Uterus (tissue), 7 donors: ENCODE measurements around a stretch of chr4.

- PRO-cap, 4 experiments, result no peak in any of the 4 experiments
- RAMPAGE, long total RNA, 2 experiments, result no peak in any of the 2 experiments
- RRBS, result 16% methylated on average over 6 of the region's 31 CpGs
These were observed 120.5 kb downstream of the ENPP6 start for GRCh38 chr4:184097089-184097716.

DNA sequence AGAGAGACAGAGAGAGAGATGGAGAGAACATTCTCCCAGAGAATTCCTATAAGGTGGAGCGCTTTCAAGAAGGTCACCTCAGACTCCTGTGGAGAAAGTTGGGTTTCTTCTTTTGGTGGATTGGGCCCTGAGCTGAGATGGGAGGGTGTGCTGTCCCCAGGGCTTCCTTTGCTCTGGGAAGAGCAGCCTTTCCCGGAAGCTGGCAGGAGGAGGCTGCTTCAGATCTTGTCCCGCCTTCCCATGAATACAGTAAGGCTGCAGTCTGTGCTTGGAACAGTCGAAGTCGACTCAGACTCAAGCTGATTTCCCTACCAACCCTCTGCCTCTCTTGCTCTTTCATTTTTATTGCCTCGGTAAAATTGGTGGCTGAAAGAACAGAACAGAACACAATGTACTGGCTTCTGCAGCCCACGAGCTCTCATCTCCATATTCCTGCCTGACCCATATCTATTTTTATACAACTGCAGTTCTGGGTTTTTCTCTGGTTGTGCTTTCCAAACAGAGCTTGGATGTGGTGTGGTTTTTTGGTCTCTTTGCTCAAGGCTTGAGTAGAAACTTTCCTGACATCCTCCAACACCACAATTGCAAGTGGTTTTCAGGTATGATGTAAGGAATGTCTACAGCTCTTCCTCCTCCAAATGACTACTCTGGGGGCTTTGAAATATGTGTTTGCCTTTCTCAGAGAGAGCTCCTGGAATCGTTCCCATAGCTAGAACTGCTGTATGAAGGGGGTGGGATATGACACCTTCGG lies 61.5 kb downstream of the ENPP6 start:
- PRO-cap, 4 experiments, result peak in 1 of 4 experiments; most common minus-strand start position 175 of the sequence (in 1)
- RAMPAGE, long total RNA, 2 experiments, result no peak in any of the 2 experiments
- RRBS, result no CpG with 5 or more reads among the region's 9 CpGs

DNA sequence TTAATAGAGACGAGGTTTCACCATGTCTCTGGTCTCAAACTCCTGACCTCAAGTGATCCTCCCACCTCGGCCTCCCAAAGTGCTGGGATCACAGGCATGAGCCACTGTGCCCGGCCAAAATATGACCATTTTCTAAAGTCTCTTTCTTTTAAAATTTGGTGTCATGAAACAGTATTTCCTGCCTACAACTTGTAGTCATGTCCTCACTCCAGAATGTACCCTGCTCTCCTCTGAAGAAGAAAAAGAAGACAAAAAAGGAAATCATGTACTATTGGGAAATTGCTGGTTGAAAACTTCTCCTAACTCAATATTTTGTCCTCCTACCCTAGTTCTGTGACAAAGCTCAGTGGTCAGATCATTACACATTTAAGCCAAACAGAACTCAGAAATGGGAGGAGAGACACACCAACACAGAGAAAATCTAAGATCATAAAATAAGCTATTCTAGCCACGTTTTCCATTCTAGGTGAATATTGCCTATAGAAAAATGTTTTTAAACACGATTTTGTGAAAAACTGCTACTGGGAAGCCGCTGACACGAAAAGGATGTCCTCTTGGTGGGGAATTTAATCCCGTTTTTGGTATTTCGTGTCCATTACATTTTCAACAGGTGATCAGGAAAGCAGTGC lies 127.7 kb downstream of the IRF2 start:
- PRO-cap, 4 experiments, result no peak in any of the 4 experiments
- RAMPAGE, long total RNA, 2 experiments, result no peak in any of the 2 experiments
- RRBS, result no CpG with 5 or more reads among the region's 9 CpGs

DNA sequence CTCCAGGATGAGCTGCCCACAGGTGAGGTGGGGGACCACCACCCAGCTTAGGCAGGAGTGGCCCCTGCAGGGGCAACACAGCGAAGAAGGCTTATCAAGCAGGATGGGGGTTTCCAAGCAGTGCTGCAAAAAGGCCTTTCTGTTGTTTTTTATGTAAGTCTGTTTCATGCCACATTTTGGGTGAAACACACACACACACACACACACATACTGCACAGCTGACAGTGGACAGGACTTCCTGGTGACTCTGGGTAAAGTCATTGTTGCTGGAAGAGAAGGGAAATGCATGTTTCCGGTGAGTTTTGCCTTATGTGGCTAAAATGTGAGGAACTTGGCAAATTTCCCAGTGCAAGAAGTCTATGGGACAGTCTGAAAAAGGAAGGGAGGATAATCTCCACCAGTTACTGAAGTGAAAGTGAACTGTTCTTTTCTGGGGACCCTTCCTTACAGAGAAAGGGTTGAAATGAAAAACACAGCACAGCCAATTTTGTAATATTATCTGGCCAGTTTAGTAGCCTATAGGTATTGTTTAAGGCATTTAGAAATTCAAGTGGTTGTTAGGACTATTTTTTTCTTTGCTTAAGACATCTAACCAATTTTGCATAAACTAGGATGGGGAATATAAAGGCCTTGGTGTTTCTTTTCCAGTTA lies 119.1 kb downstream of the IRF2 start:
- PRO-cap, 4 experiments, result peak in 1 of 4 experiments; most common plus-strand start position 260 of the sequence (in 1)
- RAMPAGE, long total RNA, 2 experiments, result no peak in any of the 2 experiments
- RRBS, result no CpG with 5 or more reads among the region's 2 CpGs

- PRO-cap, 4 experiments, result peak in 1 of 4 experiments; most common minus-strand start chr4:184385839 (in 1)
- RAMPAGE, long total RNA, 2 experiments, result no peak in any of the 2 experiments
- RRBS, result no CpG with 5 or more reads among the region's 13 CpGs
These were observed 88.5 kb downstream of the IRF2 start for GRCh38 chr4:184385582-184386453.

DNA sequence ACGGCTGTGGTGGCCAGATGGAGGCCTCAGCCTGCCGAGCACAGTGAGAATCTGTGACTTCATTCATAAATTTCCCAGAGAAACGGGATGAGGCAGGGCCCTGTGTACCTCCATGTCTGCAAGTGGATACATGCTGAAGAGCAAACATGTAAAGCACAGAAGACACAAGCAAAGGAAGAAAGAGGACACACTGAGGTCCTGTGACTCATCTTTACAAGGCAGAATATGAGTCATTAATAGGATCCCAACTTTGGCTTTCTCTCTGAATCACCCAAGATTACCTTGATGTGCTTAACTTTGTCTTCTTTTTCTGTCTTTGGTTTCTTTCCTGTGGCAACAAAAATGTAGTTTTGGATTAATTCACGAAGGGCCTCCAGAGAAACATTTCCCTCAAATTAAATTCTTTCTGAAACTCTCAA lies 56.5 kb downstream of the IRF2 start:
- PRO-cap, 4 experiments, result peak in 1 of 4 experiments; most common minus-strand start position 124 of the sequence (in 1)
- RAMPAGE, long total RNA, 2 experiments, result no peak in any of the 2 experiments
- RRBS, result no CpG with 5 or more reads among the region's 4 CpGs

DNA sequence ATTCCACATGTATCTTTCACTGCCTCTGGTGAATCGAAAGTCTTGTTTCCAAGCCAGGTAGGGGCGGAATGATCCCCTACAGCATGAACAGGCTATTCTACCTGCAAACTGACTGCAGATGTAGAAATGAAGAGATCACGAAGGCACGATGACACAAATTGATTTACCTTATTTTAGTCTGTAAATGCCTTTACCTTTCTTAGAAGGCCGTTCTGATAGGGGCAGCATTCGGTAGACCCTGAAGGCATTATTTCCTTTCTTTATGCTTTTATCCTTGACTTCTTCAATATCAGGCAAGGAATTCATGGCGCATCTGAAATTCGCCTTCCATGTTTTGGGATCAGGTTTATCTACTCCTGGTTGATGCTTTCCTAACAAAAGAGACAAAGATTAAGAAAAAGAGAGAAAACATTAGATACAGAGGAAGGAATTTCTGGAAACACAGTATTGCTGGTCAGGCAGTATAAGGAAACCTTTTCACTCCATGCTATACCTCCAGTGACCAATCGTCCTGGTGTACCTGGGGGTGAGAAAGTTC lies 55.9 kb downstream of the IRF2 start:
- PRO-cap, 4 experiments, result no peak in any of the 4 experiments
- RAMPAGE, long total RNA, 2 experiments, result no peak in any of the 2 experiments
- RRBS, result no CpG with 5 or more reads among the region's 9 CpGs

GRCh38 chr4:184432300-184433051 lies 41.9 kb downstream of the IRF2 start:
- PRO-cap, 4 experiments, result peak in 2 of 4 experiments; most common plus-strand start chr4:184432712 (in 2)
- RAMPAGE, long total RNA, 2 experiments, result no peak in any of the 2 experiments
- RRBS, result no CpG with 5 or more reads among the region's 12 CpGs

DNA sequence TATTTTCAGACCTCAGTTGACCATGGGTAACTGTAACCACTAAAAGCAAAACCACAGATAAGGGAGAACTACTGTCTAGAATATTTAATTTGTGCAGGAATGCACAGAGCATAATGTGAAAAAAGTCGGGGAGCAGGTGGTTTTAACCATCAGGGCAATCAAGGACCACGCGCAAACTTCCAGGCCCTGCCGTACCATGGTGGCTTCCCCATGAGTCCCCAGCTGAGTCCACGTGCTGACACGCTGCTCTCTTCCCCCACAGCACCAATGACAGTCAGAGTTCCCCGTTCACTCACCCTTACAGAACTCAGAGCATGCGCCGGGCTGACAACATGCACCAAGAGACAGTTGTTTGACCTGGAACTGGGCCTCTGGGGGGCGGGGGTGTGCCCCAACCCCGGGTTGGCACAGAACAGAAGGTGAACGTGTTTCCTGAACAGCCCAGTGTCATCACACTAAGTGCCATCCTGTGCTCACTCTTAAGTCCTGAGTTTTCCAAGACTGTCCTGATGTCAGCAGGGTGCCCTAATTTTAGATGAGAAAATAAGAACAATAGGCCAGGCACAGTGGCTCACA lies 29.4 kb downstream of the IRF2 start:
- PRO-cap, 4 experiments, result no peak in any of the 4 experiments
- RAMPAGE, long total RNA, 2 experiments, result no peak in any of the 2 experiments
- RRBS, result 49% methylated on average over 3 of the region's 12 CpGs

GRCh38 chr4:184447712-184448245 lies 26.6 kb downstream of the IRF2 start:
- PRO-cap, 4 experiments, result no peak in any of the 4 experiments
- RAMPAGE, long total RNA, 2 experiments, result no peak in any of the 2 experiments
- RRBS, result no CpG with 5 or more reads among the region's 11 CpGs

GRCh38 chr4:184616952-184617660 lies 32.1 kb downstream of the CASP3 start:
- PRO-cap, 4 experiments, result no peak in any of the 4 experiments
- RAMPAGE, long total RNA, 2 experiments, result no peak in any of the 2 experiments
- RRBS, result no CpG with 5 or more reads among the region's 10 CpGs

DNA sequence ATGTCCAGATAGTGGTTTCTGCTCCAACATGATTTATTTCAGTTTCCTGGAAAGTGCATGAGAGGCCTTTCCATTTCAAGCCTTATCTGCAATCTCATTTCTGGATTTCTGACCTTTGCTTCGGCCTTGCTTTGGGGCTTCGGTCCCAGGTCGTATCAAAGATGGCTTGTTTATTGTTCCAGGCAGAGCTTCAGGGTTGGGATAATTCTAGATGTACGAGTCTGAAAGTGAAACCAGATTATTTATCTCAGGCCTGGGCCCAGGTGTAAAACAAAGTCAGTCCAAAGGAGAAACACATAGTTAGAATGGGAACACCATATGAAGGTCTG lies 17.0 kb downstream of the PRIMPOL start:
- PRO-cap, 4 experiments, result no peak in any of the 4 experiments
- RAMPAGE, long total RNA, 2 experiments, result no peak in any of the 2 experiments
- RRBS, result no CpG with 5 or more reads among the region's 4 CpGs

GRCh38 chr4:184796333-184796772 lies 29.4 kb downstream of the ACSL1 start:
- PRO-cap, 4 experiments, result no peak in any of the 4 experiments
- RAMPAGE, long total RNA, 2 experiments, result no peak in any of the 2 experiments
- RRBS, result no CpG with 5 or more reads among the region's 5 CpGs

DNA sequence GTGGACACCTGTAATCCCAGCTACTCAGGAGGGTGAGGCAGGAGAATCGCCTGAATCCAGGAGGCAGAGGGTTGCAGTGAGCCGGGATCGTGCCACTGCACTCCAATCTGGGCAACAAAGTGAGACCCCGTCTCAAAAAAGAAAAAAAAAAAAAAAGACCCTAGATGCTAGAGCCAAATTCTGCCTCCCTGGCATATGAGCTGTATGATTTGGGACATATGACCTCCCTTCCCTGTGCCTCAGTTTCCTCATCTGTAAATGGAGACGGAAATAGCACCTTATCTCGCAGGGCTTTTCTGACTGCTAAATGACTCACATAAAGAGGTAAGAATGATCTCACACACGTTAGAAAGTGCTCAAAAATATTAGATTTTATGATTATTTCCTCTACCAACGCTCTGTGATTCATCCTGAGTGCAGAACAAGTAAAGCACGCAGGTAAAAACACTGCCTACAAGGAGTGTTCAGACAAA lies 21.3 kb downstream of the ACSL1 start:
- PRO-cap, 4 experiments, result no peak in any of the 4 experiments
- RAMPAGE, long total RNA, 2 experiments, result no peak in any of the 2 experiments
- RRBS, result no CpG with 5 or more reads among the region's 9 CpGs

- PRO-cap, 4 experiments, result no peak in any of the 4 experiments
- RAMPAGE, long total RNA, 2 experiments, result no peak in any of the 2 experiments
- RRBS, result no CpG with 5 or more reads among the region's 7 CpGs
These were observed 18.3 kb downstream of the ACSL1 start for GRCh38 chr4:184807159-184808172.

- PRO-cap, 4 experiments, result no peak in any of the 4 experiments
- RAMPAGE, long total RNA, 2 experiments, result no peak in any of the 2 experiments
- RRBS, result no CpG with 5 or more reads among the region's 5 CpGs
These were observed 1.2 kb downstream of the ACSL1 start for GRCh38 chr4:184824548-184824957.

- PRO-cap, 4 experiments, result no peak in any of the 4 experiments
- RAMPAGE, long total RNA, 2 experiments, result no peak in any of the 2 experiments
- RRBS, result no CpG with 5 or more reads among the region's 6 CpGs
These were observed 23.5 kb upstream of the ACSL1 start for GRCh38 chr4:184849145-184849865.

- PRO-cap, 4 experiments, result peak in 1 of 4 experiments; most common minus-strand start chr4:184851229 (in 1)
- RAMPAGE, long total RNA, 2 experiments, result no peak in any of the 2 experiments
- RRBS, result no CpG with 5 or more reads among the region's 10 CpGs
These were observed 25.3 kb upstream of the ACSL1 start for GRCh38 chr4:184850696-184851796.

GRCh38 chr4:184854607-184855132 lies 28.9 kb upstream of the ACSL1 start:
- PRO-cap, 4 experiments, result no peak in any of the 4 experiments
- RAMPAGE, long total RNA, 2 experiments, result no peak in any of the 2 experiments
- RRBS, result no CpG with 5 or more reads among the region's 7 CpGs

- PRO-cap, 4 experiments, result no peak in any of the 4 experiments
- RAMPAGE, long total RNA, 2 experiments, result no peak in any of the 2 experiments
- RRBS, result no CpG with 5 or more reads among the region's 11 CpGs
These were observed 61.8 kb upstream of the ACSL1 start for GRCh38 chr4:184887209-184888283.